Epithelial cell of prostate (primary cell): ENCODE measurements around the genes SPATA20, ANKRD40, CA10 and TOM1L1.

GRCh38 chr17:50521813-50522304 is 10.7 kb upstream of the EPN3 start:
- RRBS = no CpG with 5 or more reads among the region's 6 CpGs

DNA sequence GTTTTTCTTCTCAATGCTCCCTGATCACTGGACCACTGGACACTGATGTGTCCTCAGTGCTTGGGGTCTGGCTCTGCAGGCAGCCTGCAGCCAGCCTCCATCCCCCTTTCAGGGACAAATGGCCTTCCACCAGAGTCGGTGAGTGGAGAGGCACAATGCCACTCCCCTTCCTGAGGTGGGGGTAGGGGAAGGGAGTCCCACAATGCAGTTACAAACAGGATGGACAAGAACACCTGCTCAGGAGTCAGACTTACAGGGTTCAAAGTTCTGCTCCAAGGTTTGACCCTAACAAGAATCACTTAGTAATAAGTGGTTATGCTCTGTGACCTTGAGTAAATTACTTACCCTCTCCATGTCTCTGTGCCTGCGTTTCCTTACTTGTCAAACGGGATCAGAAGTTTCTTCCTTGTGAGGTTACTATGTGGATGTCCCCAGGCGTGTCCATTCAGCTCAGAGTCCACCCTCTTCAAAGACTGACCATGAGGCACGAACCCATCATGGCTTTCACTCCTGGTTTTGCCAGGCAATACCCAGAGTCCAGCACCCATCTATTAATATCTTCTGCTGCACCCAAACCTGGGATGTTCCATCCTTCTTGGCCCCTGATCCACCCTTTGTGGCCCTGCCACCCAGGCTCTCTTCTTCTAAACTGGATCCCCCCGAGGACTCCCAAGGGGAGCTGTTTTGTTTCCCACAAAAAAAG is 3.4 kb upstream of the SPATA20 start:
- RRBS = no CpG with 5 or more reads among the region's 6 CpGs

- RRBS = 2% methylated on average over 19 of the region's 45 CpGs
Measured at GRCh38 chr17:50546737-50547563, at the start of gene SPATA20. SPATA20 (plus strand) TSS chr17:50547174.

GRCh38 chr17:50627973-50628406 is 6.7 kb upstream of the ABCC3 start:
- RRBS = no CpG with 5 or more reads among the region's 13 CpGs

DNA sequence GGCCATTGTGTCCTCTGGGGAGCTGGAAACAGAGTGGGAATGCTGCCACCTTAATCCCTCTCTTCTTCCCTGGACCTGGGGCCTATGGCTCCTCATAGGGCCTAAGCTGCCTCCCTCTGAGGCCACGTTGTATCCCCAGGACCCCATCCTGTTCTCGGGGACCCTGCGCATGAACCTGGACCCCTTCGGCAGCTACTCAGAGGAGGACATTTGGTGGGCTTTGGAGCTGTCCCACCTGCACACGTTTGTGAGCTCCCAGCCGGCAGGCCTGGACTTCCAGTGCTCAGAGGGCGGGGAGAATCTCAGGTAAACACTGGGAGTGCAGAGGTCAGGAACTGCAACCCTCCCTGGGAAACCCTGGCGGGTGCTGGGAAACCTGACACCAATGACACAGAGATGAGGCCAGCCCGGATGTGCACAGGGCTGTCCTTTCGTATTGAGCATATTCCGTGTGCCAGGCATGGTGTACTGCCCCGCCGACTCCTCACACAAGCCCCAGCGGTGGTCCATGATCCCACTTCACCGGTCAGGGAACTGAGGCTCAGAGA is 23.1 kb downstream of the ANKRD40 start:
- RRBS = 64% methylated on average over 4 of the region's 15 CpGs

GRCh38 chr17:50686218-50687126 is 21.2 kb downstream of the ANKRD40 start:
- RRBS = 4% methylated on average over 4 of the region's 18 CpGs

DNA sequence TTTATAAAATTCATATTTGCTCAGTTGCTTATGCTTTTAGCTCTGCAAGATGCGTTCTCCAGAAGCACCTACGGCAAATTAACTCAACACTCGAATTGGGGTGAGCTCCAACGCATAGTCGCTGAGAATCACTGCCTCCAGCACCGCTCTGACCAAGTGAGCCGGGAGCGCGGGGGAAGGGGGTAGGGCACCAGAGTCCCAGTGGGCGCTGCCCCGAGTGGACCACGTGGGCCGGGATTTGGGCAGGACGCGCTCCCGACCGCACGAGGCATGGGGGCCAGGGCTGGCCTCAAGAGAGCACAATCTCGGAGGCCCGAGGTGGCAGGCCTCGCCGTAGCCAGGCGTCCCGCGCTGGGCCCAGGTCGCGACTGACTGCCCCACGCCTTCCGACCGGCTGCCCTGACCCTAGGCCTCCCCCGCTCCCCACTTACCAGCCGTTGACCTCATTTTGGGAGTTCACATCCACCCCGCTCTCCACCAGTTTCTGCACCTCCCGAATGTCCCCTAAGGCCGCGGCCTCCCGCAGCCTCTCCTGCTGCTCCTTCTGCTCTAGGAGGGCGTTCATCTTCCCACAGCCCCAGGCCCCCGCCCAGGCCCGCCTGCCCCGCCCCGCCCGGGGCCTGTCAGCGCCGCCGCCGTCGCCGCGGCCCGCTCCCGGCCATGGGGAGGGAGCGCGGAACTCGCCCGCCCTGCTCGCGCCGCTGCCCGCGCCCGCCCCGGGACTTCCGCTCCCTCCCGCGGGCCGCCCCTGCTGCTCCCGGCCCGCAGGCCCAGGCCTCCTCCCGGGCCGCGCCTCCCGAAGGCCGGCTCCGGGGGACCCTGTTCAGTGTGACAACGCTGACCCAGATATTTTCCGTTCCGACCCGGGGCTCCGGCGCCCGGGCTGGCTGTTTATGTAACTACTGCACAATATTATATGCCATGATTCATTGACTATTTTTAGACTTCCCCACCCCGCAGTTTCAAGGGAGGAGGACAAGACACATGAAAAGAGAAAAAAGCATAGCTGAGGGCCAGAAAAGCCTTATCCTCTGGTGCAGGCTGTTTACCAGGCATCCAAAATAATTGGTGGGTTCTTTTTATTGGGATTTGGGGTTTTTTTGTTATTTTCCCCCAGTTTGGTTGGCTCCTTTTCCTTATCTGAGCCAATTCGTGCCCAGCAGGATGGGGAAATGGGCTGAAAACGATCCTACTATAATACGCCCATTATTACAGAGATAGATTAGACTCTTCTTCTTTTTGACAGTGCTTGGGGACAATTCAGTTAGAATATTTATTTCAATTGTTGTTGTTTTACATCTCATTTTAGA is at the start of gene ANKRD40:
ANKRD40 (minus strand) TSS at position 825 of the 1,310 bp plus-strand sequence.
- RRBS = under 1% methylated on average over 33 of the region's 86 CpGs

- RRBS = no CpG with 5 or more reads among the region's 3 CpGs
Measured at GRCh38 chr17:50802723-50803175, 32.6 kb upstream of the WFIKKN2 start.

- RRBS = no CpG with 5 or more reads among the region's 8 CpGs
Measured at GRCh38 chr17:50860804-50861698, 5.1 kb downstream of the TOB1 start.

- RRBS = no CpG with 5 or more reads among the region's 25 CpGs
Measured at GRCh38 chr17:50919385-50920278, 53.5 kb upstream of the TOB1 start.

- RRBS = no CpG with 5 or more reads among the region's 7 CpGs
Measured at GRCh38 chr17:50939704-50940268, 73.6 kb upstream of the TOB1 start.

DNA sequence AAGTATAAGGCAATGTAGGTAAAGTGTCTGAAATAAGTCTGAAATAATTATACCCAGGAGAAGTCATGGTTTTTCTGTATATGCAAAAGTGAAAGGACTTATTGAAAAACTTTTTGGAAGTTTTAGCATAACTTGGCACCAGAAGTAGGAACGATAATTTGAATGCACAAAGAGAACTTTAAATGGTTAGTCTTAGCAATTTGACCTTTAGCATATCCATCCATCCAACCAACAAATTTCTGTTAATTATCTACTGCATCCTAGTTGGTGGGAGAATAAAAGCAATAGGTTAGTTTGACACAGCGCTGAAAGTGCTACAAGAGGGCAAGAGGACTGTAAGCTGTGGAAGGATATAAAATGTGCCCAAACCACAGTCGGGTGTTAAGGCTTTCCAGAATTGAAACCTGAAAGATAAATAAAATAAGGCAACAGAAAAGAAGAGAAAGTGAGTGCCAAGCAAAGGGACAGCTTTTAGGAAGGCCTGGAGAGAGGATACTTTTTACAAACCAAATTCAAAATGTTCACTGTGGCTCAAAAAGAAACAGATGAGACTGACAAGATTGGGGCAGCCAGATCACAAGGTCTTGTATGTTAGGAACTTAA is 17.6 kb downstream of the SPAG9 start:
- RRBS = no CpG with 5 or more reads among the region's 3 CpGs

GRCh38 chr17:51372541-51373054 is 112.3 kb downstream of the UTP18 start:
- RRBS = no CpG with 5 or more reads among the region's 4 CpGs

- RRBS = 2% methylated on average over 22 of the region's 85 CpGs
Measured at GRCh38 chr17:52158183-52159320, at the start of gene CA10. CA10 (minus strand) TSS chr17:52158714.

DNA sequence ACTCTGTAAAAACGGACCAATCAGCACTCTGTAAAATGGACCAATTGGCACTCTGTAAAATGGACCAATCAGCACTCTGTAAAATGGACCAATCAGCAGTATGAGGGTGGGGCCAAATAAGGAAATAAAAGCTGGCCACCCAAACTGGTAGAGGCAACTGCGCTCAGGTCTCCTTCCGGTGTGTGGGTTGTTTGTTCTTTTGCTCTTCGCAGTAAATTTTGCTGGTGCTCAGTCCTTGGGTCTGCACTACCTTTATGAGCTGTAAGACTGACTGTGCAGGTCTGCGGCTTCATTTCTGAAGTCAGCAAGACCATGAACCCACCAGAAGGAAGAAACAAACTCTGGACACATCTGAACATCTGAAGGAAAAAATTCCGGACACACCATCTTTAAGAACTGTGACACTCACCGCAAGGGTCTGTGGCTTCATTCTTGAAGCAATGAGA is 703.5 kb upstream of the CA10 start:
- RRBS = no CpG with 5 or more reads among the region's 7 CpGs

DNA sequence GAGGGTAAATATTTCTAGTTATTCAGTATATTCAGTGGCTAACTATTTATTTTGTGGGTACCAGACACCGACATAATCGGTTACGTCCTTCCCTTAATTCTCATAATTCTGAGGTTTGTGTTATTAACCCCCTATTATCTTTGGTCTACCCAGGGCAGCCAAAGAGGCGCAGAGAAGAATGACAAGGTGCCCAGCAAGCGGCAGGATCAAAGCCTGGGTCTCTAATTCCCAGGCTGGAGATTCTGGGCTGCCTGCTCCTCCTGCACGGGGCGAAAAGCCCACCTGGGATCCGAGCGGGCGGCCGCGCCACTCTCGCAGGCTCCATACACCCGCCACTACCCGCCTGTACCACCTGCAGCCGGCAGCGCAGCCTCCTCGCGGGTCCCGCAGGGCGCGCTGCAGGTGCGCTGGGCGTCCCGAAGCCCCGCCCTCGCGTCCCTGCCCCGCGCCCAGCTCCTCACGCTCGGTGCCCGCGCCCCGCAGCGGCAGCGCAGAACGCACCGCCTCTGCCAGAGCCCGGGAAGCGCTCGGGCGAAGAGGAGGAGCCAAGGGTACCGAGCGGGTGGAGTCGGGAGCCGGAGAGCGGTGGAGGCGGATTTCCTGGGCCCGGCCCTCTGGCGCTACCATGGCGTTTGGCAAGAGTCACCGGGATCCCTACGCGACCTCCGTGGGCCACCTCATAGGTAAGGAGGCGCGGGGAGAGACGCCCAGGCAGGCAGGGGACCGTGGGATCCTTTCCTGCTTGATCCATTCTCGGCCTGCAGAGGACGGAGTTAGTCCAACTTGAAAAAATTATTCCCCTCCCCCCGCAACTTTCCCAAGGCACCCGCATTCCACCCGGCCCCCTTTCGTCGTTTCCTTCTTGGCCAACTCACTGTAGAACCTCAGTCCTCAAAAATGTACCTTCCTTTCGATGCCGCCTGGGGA is at the start of gene TOM1L1:
TOM1L1 (plus strand) TSS at position 612 of the 927 bp plus-strand sequence.
- RRBS = under 1% methylated on average over 11 of the region's 69 CpGs

- RRBS = no CpG with 5 or more reads among the region's 2 CpGs
Measured at GRCh38 chr17:54903344-54903797, 2.7 kb downstream of the TOM1L1 start.

- RRBS = no CpG with 5 or more reads among the region's 13 CpGs
Measured at GRCh38 chr17:55265133-55265350, 282 bp downstream of the HLF start.

- RRBS = no CpG with 5 or more reads among the region's 14 CpGs
Measured at GRCh38 chr17:55273037-55274318, 8.7 kb downstream of the HLF start.